Measurements from ENCODE around the gene UBQLN1.

GRCh38 chr9:82604854-82605376 is 458.0 kb downstream of the RASEF start:
- PRO-cap: no peak
- RAMPAGE, long total RNA: no peak
- RRBS: no CpG with 5 or more reads among the region's 1 CpG

- PRO-cap: no peak
- RAMPAGE, long total RNA: no peak
- RRBS: no CpG with 5 or more reads among the region's 7 CpGs
Observed at GRCh38 chr9:83000202-83000920, 62.6 kb downstream of the RASEF start.

GRCh38 chr9:83005764-83006698 is 56.9 kb downstream of the RASEF start:
- PRO-cap: no peak
- RAMPAGE, long total RNA: no peak
- RRBS: no CpG with 5 or more reads among the region's 6 CpGs

DNA sequence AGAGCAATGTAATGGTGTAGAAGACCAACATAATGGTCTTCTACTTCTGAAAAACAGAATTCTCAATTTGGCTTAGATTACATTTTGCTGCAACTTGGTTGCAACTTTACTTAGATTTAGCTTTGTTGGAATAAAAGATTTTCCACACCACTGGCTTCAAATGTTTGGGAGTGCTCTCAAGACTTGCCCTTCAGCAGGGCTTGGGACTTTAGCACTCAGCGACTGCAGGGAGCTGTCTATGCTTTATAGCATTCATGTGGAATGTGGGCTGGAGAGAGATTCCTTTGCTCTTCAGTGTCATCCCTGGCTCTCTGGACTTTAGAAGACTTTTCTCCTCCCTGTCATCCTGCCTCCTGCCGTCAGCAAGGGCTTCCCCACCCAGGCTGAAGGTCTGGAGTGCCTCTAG is 211.0 kb downstream of the FRMD3 start:
- PRO-cap: no peak
- RAMPAGE, long total RNA: no peak
- RRBS: no CpG with 5 or more reads among the region's 2 CpGs

DNA sequence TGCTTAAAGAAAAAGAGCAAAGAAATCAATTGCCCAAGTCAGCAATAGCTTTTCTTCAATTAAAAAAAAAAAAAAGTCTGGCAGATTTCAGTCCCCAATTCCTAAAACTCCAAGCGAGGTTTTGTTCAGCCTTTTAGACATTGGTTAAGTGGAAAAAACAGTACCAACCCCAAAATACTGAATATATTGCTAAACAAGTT is 142.6 kb downstream of the FRMD3 start:
- PRO-cap: no peak
- RAMPAGE, long total RNA: no peak
- RRBS: no CpG with 5 or more reads among the region's 1 CpG

- PRO-cap: no peak
- RAMPAGE, long total RNA: no peak
- RRBS: no CpG with 5 or more reads among the region's 8 CpGs
Observed at GRCh38 chr9:83473110-83474044, 64.8 kb downstream of the FRMD3 start.

DNA sequence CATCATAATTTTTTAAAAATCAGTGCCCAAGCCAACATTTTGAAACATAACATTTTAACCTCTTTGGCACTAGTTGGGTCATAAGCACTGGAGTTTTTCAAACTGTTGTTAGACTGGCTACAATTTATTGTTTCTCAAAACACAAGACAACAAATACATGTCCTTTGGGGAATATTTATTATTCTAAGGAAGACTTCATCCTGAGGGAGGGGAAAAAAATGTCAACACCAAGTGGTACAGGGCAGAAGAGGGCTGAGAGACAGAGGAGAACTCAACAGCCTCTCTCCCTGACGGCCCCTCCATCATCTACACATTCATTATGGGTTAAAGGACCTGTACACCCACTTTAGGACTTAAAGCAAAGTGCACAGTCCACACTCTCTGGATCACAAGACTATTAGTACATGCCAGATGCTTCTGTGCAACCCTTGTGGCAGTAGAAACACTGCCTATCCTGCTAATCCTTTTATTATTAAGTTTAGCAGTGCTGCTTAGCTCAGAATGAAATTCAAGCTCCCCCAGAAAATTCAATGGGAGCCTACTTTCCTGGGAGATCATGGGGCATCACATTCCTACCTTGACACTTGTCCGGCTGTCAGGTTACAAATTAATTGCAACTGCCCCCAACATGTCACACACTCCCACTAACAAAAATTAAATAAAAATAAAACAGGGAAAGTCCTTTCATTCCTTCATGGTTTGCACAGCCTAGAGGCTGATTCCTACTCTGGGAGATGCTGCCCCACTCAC is 1.9 kb downstream of the FRMD3 start:
- PRO-cap: no peak
- RAMPAGE, long total RNA: no peak
- RRBS: no CpG with 5 or more reads among the region's 2 CpGs

- PRO-cap: no peak
- RAMPAGE, long total RNA: no peak
- RRBS: no CpG with 5 or more reads among the region's 4 CpGs
Observed at GRCh38 chr9:83701697-83702029, 6.1 kb downstream of the UBQLN1 start.

DNA sequence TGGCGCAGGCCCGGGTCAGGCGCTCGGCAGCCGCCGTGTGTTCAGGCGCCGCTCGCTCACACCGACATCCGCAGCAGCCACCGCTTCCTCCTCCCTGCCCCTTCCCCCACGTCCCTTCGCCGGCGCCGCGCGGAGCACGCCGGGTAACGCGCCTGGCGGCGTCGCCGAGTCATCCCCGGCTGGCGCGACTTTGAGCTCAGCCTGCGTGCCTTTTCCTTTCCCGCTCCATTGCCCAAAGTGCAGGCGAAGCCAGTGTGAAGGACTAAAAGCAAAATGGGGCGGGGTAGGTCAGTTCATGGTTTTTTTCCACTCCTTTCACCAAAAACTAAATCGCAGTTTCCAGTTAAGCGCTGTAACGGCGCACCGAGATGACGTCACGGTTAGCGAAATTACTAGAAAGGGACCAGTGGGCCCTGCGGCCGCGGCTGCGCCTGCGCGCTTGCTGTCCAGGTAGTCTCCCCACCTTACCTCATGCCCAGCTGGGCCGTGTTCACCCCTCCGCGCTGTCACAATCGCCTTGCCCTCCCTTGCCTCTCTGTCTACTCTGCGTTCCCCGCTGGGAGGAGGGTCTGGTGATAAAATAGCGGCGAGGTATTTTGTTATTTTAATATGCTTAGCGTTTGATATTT is at the start of gene UBQLN1:
TSS of gene UBQLN1 (minus strand) at position 96 of the 629 bp plus-strand sequence.
- PRO-cap: bidirectional peak, plus-strand start at position 144 of the sequence, minus-strand start at position 90 of the sequence
- RAMPAGE, long total RNA: no peak
- RRBS: under 1% methylated on average over 15 of the region's 57 CpGs

GRCh38 chr9:83788520-83789091 is 29.0 kb downstream of the GKAP1 start:
- PRO-cap: no peak
- RAMPAGE, long total RNA: no peak

DNA sequence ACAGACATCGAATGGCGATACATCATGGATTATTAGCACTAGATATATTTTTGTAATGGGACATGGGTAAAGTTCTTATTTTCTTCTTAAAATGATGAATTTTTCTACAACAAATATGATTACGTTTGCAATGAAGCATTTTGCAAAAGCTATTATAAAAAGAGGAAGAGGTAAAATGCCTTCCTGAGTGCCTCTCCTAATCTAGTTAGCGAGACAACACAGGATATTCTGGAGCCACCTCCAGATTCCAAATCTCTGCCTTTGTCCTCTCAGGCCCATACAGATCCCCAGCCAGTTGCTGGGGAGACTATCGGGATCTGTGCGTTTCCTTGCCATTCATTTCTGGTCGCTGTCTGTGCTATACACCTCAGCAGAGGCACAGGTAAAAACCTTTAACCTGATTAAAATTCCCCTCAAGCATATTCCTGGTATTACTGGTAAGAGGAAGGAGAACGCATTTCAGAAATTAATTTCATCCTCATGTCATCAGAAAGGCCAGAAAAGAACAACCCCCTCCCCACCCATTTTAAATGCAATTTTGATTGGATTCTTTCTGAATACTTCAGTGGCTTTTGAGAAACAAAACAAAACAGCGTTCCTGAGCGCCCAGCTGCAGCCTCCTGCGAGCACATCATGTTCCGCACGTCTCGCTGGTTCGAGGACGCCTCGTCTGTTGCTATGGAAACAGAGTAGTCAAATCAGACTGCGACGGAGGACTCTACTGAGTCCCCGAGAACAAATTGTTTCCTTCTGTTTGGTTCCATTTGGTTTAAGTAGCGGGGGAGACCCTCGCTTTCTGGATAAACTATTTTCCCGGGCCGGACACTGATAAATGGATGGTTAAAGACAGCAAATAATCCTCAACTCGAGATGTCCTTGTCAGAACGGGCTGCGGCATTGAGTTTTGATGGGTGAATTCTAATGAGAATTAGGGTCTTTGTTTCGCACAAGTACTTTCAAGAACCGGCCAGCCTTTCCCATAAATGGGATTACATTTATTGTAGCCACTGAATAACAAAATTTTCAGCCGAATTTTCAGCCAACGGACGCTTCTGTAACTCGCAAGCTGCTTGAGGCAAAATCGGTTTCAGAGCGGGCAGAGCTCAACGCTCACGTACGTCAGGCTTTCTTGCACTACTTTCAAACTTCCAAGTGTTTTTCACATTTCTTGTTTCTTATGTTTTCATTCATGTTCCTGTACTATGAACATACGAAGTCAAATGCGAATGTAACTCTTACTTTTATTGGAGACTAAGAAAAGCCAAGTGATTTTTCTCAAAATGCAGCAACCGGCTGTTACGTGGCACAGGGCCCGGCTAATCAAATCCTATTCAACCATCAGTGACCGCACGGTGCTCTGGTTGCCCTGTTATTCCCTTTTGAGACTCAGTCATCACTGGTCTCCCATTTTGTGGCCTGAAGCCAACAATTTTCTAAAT is 69.0 kb downstream of the SLC28A3 start:
- PRO-cap: no peak
- RAMPAGE, long total RNA: no peak
- RRBS: 100% methylated on average over 1 of the region's 45 CpGs

DNA sequence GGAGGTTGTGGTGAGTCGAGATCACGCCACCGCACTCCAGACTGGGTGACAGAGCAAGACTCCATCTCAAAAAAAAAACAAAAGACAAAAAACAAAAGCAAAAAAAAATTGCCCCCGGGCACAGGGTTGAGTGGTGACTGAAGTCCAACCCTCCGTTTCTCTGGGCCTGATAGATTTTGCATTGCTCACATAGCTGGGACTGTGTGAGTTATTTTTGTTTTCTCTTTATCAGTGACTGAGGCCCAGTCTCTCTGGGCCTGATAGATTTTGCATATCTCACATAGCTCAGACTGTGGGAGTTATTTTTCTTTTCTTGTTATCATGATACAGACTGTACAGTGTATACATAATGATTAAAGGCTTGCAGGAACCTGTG is 2.5 kb upstream of the SLC28A3 start:
- PRO-cap: no peak
- RAMPAGE, long total RNA: no peak
- RRBS: no CpG with 5 or more reads among the region's 5 CpGs

- PRO-cap: no peak
- RAMPAGE, long total RNA: no peak
- RRBS: no CpG with 5 or more reads among the region's 8 CpGs
Observed at GRCh38 chr9:84851908-84852340, 182.4 kb downstream of the NTRK2 start.

- PRO-cap: no peak
- RAMPAGE, long total RNA: no peak
- RRBS: no CpG with 5 or more reads among the region's 3 CpGs
Observed at GRCh38 chr9:85046636-85046835, 377.0 kb downstream of the NTRK2 start.

DNA sequence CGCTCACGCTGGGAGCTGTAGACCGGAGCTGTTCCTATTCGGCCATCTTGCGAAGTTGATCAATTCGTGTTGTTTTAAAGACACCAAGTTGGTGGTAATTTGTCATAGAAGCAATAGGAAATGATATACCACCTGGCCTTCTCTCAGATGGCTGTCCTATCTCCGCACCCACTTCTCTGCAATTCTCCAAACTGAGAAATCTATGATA is 408.0 kb downstream of the NTRK2 start:
- PRO-cap: no peak
- RAMPAGE, long total RNA: no peak
- RRBS: no CpG with 5 or more reads among the region's 7 CpGs

DNA sequence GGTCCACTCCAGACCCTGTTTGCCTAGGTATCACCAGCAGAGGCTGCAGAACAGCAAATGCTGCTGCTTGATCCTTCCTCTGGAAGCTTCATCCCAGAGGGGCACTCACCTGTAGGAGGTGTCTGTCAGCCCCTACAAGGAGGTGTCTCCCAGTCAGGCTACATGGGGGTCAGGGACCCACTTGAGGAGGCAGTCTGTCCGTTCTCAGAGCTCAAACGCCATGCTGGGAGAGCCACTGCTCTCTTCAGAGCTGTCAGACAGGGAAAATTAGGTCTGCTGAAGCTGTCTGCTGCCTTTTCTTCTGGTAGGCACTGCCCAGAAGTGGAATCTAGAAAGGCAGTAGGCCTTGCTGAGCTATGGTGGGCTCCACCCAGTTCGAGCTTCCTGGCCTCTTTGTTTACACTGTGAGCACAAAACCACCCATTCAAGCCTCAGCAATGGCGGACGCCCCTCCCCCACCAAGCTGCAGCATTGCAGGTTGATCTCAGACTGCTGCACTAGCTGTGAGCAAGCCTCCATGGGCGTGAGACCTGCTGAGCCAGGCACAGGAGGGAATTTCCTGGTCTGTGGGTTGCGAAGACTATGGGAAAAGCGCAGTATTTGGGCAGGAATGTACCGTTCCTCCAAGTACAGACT is 18.7 kb downstream of the AGTPBP1 start:
- PRO-cap: no peak
- RAMPAGE, long total RNA: no peak
- RRBS: no CpG with 5 or more reads among the region's 9 CpGs

DNA sequence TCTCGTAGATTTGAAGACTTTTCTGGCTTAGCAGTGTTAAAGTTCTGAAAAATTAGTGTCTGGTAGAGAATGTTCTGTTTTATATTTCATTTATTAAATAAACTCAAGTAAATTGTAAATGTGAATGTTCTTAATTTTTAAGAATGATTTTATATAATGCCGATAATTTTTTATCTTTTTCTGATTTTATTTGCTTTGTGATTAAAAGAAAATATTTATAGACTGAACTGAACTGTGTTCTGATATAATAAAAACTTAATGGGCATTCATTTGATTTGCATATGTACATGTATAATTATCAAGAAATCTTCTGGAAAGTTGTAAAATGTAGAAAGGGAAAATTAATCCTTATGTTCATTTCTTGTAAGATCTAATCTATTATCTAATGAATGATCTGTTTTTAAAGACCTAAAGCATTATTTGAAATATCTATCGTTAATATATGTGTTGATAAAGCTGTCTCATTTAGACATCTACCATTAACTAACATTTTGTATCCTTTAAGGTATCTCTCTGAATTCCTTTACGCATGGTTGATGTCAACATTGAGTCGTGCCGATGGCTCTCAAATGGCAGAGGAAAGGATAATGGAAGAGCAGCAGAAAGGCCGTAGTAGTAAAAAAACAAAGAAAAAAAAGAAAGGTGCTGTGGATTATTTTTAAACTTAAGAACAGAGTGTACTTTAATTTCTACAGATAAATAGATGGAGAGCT is 75.2 kb downstream of the NAA35 start:
- PRO-cap: no peak
- RAMPAGE, long total RNA: no peak
- RRBS: no CpG with 5 or more reads among the region's 7 CpGs

- PRO-cap: no peak
- RAMPAGE, long total RNA: no peak
- RRBS: no CpG with 5 or more reads among the region's 5 CpGs
Observed at GRCh38 chr9:86021192-86021592, 78.2 kb downstream of the GOLM1 start.

DNA sequence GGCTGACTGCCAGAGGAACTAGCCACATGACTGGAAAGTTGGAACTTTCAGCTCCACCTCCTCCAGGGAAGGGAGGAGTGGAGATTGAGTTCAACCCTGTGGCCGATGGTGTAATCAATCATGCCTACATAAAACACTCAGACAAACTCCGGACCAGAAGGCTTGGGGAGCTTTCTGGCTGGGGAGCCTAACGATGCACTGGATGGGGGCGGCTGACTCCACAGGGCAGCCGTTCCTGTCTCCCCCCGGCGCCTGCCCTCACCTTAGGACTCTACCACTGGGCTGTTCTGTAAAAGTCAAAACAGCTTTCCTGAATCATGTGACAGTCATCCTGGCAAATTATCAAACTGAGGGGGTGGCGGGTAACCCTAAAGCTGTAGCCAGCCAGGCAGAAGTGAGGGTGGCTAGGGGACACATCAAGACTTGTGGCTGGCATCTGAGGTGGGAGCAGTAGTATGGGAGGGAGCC is 58.0 kb downstream of the GOLM1 start:
- PRO-cap: no peak
- RAMPAGE, long total RNA: no peak
- RRBS: 50% methylated on average over 3 of the region's 8 CpGs

DNA sequence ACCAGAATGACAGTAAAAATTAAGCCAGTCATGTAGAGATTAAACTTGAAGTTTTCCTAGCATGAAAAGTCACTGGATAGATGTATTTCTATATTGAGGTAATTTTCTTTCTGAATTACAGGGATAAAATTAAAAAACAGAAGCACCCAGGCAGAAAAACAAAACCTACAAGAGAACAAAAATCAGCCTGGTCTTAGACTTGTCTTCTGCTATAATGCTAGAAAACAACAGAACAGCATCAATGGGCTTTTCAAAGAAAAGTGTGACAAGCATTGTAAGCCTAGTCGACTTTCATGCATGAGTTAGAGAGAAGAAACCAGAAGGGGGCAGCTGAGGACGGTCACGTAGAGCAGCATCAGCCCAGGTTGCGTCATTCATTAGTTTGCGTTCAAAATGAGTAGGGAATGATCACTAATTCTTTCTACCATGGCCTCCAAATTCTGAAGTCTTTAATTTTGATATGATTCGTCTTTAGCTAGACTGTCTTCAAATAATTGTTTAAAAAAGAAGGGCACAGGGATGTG is 4.6 kb upstream of the ISCA1 start:
- PRO-cap: no peak
- RAMPAGE, long total RNA: no peak
- RRBS: no CpG with 5 or more reads among the region's 6 CpGs

All from lung (tissue), 4 donors.